Metanephros (tissue), 2 donors: ENCODE measurements around a stretch of chr7.

GRCh38 chr7:50402228-50403130 is 47.7 kb downstream of the FIGNL1 start:
- RAMPAGE, long total RNA = no peak

- RAMPAGE, long total RNA = no peak
Measured at GRCh38 chr7:50629038-50630033, 64.1 kb upstream of the DDC start.

- RAMPAGE, long total RNA = no peak
Measured at GRCh38 chr7:50631547-50632182, 66.5 kb upstream of the DDC start.

DNA sequence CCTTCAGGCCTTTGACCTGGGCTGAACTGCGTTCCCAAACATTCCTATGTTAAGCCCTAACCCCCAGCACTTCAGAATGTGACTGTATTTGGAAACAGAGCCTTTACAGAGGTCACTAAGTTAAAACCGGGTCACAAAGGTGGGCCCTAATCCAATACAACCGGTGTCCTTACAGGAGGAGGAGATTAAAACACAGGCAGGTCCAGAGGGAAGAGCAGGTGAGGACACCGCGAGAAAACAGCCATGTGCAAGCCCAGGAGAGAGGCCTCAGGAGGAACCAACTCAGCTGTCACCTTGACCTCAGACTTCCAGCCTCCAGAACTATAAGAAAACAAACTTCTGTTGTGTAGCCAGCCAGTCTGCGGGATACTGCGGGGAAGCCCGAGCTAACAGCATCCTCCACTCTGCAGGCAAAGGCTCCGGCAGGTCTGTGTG is 27.9 kb downstream of the GRB10 start:
- RAMPAGE, long total RNA = no peak

DNA sequence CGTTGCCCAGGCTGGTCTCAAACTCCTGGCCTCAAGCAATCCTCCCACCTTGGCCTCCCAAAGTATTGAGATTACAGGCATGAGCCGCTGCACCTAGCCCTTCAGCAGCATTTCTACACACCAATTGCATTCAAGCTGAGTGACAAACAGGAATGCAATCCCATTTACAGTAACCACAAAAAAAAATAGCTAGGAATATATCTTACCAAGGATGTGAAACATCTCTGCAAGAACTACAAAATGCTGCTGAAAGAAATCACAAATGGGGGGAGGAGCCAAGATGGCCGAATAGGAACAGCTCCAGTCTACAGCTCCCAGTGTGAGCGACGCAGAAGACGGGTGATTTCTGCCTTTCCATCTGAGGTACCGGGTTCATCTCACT is 115.9 kb upstream of the GRB10 start:
- RAMPAGE, long total RNA = no peak

- RAMPAGE, long total RNA = no peak
Measured at GRCh38 chr7:51082069-51082521, 234.5 kb downstream of the COBL start.

- RAMPAGE, long total RNA = no peak
Measured at GRCh38 chr7:51127306-51128094, 189.1 kb downstream of the COBL start.

DNA sequence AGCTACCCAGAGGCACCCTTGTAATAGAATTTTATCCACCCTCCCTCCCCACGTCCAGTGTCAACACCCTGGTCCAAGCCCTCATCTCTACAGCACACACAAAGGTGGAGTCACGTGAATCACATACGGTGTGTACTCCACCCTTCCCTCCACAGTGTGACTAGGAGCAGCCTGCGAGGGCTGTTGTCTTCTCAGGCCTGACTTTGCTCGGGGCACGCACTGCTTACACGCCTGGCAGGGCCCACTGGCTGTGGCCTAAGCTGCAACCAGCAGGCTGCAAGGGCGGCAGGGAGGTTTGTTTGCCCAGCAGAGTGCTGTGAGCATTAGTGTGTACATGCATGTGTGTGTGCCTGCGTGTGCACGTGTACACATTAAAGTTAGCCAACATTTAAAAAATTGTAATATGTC is 93.7 kb downstream of the COBL start:
- RAMPAGE, long total RNA = no peak

DNA sequence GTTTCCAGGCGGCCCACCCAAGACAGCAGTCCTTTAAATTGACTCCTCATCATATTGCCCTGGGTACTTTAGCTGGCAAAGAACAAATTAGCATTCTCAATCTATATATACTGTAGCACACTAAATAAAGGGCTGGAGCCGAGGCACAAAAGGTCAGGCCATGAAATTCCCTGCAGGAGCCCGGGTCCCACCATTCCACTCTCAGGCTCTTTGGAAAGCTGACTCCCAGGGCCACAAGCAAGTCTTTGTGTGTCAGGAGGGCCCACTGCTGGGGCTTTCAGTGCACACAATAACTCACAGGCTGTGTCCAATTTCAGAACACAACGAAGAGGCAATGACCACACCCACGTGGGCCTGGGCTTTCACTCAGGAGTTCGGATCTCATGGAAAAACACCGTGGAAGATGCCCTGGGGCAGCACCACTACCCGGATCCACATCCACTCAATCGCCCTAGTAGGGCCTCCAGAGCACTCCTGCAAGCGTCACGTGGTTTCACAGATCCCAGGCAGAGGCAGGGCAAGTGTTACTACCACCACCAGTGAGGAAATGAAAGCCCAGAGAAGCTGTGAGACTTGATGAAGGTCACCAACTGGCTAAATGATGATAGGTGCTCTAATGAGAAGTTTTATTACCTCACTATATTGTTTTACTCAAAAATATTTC is 60.3 kb downstream of the COBL start:
- RAMPAGE, long total RNA = no peak

DNA sequence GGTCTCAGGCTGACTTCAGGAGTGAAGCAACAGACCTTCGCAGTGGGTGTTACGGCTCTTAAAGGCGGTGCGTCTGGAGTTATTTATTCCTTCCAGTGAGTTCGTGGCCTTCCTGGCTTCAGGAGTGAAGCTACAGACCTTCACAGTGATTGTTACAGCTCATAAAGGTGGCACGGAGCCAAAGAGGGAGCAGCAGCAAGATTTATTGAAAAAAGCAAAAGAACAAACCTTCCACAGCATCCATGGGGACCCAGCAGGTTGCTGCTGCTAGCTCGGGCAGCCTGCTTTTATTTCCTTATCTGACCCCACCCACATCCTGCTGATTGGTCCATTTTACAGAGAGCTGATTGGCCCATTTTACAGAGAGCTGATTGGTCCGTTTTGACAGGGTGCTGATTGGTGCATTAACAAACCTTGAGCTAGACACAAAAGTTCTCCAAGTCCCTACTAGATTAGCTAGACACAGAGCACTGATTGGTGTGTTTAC is 605.0 kb upstream of the POM121L12 start:
- RAMPAGE, long total RNA = no peak

- RAMPAGE, long total RNA = no peak
Measured at GRCh38 chr7:53365847-53366133, 330.4 kb downstream of the POM121L12 start.

DNA sequence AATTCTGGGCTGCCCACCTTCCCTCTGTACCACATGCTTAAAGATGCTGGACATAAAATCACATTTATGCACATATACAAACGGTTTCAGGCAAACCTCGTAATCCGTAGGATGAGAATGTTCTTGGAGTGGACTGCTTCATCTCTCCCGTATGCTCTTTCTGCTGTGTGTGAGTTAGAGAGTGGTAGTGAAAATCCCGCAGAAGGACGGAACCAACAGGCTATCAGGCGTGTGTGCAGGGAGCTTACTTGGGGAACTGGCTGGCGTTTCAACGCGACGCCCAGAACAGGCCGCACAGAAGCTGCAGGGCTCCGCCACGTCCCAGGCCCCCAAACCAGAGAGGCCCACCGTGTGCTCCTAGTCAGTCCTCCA is 730.8 kb upstream of the VSTM2A start:
- RAMPAGE, long total RNA = no peak

DNA sequence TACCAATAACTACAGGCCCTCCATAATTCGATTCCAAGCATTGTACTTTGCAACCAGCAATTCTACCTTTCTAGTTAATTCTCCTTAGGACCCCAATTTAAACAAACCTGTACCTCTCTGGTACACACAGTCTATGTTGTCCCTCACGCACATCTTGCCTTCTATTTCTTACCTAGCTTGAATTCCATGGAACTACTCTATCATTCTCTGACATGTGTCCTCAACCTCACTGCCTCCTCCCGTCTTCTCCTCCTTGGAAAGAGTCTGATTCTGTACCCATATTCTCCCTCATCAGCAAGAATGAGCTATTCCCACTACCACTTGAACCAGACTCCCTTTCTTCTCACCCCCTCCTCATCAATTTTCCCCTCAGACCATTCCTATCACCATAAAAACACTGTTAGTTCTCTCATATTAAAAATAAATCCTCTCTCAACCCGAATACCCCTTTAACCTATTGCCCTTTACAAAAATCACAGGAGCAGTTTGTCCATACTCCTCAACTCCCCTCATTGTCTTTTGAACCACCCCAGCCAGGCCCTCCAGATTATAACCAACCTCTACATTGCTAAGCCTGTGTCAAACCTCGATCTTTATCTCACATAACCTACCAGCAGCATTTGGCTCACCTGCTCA is 12.1 kb downstream of the SEC61G start:
- RAMPAGE, long total RNA = no peak

DNA sequence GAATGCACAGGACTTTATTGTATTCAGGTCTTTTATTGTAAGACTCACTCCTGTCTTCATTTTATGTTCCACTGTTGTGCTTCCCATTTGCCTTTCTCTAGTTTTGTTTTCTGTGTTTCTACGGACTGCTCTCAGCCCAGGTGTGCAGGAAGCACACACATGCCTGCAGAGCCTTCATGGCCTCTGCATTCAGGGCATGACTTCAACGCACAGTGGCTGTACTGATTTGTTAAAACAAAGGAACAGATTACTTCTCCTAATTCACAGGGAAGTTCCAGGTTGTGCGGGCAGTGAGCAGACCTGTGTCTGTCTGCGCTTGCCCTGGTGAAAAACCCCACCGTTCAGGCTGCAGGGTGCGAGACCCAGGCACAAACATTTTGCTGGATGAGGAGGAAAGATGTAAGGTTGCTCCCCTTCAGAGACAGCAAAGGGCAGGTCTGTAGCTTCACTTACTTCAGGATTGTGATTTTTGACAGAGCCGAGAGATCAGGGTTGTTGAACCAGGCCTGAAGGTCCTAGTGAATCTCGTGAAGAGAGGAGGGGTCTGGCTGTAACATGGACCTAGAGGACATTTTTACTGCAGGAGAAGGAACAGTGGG is 1.2 kb upstream of the EGFR start:
- RAMPAGE, long total RNA = no peak

DNA sequence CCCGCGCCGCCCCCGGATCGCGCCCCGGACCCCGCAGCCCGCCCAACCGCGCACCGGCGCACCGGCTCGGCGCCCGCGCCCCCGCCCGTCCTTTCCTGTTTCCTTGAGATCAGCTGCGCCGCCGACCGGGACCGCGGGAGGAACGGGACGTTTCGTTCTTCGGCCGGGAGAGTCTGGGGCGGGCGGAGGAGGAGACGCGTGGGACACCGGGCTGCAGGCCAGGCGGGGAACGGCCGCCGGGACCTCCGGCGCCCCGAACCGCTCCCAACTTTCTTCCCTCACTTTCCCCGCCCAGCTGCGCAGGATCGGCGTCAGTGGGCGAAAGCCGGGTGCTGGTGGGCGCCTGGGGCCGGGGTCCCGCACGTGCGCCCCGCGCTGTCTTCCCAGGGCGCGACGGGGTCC is 572 bp downstream of the EGFR start:
- RAMPAGE, long total RNA = no peak

- RAMPAGE, long total RNA = no peak
Measured at GRCh38 chr7:55070166-55070769, 51.5 kb downstream of the EGFR start.

GRCh38 chr7:55078771-55079525 is 60.1 kb downstream of the EGFR start:
- RAMPAGE, long total RNA = no peak

GRCh38 chr7:55146773-55147250 is 128.0 kb downstream of the EGFR start:
- RAMPAGE, long total RNA = no peak

GRCh38 chr7:55207767-55208564 is 157.2 kb upstream of the LANCL2 start:
- RAMPAGE, long total RNA = no peak

- RAMPAGE, long total RNA = no peak
Measured at GRCh38 chr7:55534152-55534951, 38.0 kb downstream of the VOPP1 start.